ENCODE results near the genes MFSD2A, PPT1, NFYC and CITED4.

GRCh38 chr1:39895165-39895572 lies 6.5 kb downstream of the MYCL start:
- RRBS: no CpG with 5 or more reads among the region's 2 CpGs

- RRBS: 0% methylated on average over 3 of the region's 51 CpGs
These were observed at the start of gene MFSD2A for GRCh38 chr1:39954790-39955297. TSS of gene MFSD2A (plus strand) at chr1:39955145.

GRCh38 chr1:40039576-40040535 lies 673 bp upstream of the CAP1 start:
- RRBS: 3% methylated on average over 10 of the region's 62 CpGs

DNA sequence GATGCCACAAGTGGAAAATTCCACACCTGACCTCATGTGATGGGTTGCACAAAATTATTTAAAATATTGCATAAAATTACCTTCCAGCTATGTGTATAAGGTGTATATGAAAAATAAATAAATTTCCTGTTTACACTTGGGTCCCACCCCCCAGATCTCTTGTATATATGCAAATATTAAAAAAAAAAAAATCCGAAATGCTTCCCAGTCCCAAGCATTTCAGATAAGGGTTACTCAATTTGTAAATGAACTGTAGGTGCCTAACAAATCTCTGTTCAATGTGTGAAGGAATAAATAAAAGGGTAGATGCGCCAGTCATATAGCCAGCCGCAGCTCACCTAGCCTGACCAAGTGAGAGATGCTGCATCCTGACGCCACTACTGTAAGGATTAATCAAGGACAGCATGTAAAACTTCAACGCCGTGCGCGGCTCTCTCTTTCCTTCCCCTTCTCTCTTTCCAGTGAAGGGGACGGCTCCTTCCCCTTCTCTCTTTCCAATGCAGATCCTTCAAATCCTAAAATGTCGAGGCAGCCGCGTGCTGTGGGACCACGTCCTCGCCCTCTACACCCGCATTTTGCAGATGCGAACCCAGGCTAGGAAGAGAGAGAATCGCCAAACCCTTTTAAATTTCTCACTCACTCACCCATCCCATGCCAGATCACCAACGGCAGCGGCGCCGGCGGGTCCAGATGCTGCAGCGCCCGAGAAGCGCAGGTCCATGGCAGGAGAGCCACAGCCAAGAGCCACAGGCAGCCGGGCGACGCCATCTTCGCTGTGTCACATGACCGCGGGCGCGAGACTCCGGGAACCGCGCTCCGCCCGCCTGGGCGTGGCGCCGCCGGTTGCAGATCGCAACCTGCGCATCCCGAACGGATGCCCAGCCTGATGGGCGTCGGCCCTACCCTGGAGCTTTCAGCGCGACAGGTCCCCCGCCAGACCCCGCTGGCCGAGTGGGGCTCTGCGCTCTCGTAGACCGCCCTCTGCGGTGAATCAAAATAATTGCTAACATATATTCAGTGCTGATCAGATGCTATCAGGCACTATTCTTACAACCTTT lies at the start of gene PPT1:
Gene PPT1, minus strand, starts transcription at position 782 of the 1,058 bp plus-strand sequence.
- RRBS: 1% methylated on average over 22 of the region's 57 CpGs

DNA sequence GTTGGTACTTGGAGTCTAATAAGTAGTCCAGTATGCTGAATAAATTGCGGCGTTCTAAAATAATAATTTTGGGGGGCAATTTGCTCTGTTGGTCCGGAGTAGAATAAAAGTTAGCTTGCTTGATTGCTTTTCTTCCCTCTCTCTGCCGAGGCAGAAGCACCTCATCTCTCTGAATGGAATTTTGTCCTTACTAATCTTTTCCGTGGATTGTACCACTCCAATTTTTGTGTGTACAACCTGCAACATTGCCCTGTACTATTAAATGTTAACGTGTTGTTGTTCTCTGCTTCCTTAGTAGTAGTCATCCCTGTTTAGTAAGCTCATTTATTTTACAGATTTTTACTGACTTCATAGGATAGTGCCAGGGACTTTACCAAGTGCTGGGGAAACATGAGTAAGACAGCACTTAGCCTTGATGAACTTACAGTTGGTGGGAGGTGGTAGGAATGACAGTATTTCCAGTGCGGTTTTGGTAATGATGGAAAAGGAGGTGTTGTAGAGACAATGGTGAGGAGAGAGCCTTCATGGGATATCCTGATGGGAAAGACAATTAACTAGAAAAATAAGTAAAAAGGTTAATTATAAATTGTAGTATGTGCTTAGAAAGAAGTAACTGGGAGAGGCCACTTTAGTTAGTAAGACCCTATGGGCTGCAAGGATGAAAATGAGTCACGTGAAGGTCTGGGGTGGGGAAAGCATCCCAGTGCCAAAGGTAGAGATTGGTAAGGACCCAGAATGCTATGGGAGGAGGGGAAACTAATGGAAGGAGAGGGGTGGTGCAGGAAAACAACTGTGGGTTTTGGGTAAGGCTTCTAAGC lies 1.6 kb downstream of the RLF start:
- RRBS: no CpG with 5 or more reads among the region's 8 CpGs

DNA sequence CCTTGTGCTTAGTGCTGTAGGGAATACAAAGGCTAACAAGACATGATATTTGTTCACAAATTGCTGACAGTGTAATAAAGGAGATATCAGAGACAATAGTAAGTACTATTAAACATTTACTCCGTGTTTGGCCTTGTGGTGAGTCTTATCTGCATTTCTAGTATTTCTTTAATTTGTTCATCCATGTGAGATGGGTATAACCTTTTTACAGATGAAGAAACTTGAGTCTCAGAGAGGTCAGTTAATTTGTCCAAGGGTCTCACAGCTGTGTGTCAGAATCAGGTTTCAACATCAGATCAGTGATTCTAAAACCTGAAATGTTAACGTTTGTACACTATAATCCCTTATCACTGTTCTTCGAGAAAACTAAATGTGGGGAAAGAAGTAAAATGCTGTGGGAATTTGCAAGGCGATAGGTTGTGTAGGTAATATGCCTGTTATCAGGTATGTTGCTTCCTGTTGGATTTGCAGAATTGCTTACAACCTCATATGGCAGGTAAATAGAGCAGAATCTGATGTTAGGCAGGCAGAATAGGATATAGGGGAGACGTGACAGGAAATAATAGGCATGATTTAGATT lies 38.2 kb downstream of the RLF start:
- RRBS: no CpG with 5 or more reads among the region's 5 CpGs

- RRBS: no CpG with 5 or more reads among the region's 16 CpGs
These were observed 875 bp upstream of the ZMPSTE24 start for GRCh38 chr1:40257104-40257617.

- RRBS: no CpG with 5 or more reads among the region's 3 CpGs
These were observed 8.6 kb downstream of the SMAP2 start for GRCh38 chr1:40382132-40382579.

DNA sequence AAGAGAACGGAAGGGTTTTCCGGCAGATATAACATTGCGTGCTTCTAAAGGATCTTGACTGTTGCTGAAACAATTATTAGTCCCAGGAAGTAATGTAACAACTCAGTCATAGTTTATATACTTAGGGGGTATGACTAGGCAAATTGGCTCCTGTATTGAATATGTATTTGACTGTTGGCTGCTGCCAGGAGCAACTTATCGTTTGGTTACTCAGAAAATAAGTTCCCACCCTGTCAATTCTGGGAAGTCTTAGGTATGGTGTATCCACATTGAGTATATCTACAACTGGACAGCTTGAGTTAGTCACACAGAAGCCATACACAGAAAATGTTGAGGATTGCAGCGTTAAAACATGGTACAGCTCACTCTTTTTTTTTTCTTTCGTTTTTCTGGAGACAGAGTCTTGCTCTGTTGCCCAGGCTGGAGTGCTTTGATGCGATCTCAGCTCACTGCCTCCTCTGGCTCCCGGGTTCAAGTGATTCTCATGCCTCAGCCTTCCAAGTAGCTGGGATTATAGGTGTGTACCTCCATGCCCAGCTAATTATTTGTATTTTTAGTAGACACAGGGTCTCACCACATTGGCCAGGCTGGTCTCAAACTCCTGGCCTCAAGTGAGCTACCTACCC lies 10.1 kb downstream of the SMAP2 start:
- RRBS: no CpG with 5 or more reads among the region's 8 CpGs

GRCh38 chr1:40477532-40478026 lies 489 bp downstream of the ZFP69 start:
- RRBS: 2% methylated on average over 9 of the region's 27 CpGs

GRCh38 chr1:40662572-40663026 lies 2.9 kb downstream of the RIMS3 start:
- RRBS: no CpG with 5 or more reads among the region's 3 CpGs

- RRBS: no CpG with 5 or more reads among the region's 86 CpGs
These were observed at the start of gene NFYC for GRCh38 chr1:40691053-40692168. TSS of gene NFYC (plus strand) at chr1:40691704.

DNA sequence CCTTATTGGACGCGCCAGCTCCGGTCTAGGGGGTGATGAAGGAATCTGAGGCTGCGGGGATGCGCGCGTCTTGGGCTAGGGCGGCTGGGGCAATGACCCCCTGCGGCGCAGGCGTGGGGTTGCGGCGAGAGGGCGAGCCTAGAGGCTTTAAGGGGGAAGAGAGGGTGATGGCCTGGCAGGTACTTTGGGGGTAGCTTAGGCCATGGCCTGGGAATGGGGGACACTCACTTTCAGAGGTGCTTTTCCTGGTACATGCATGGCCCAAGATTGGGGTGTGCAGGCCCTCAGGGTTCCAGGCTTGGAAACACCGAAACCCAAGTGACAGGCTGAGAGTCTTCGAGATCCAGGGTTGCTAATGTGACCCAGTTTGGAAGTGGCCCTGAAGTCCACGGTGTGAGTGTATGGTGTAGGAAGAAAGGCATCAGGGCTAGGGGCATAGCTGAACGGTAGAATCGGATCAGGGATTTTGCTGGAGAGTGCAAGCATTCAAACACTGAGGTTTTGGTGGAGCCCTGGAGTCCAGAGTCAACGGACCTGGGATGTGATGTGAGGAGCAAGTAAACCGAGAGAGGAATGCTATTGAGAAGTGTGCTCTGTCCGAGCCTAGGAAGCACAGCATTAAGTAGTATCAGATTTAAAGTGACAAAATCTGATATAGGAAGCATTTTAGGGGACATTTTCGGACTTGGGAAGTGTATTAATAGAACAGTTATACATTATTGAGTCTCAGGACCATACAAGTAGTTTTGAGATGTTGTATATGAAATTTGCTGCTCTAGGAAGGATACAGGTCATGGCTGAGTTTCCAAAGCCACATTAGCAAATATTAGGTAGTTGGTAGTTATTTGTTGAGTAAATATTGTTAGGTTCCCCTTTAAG lies 904 bp downstream of the NFYC start:
- RRBS: no CpG with 5 or more reads among the region's 23 CpGs

DNA sequence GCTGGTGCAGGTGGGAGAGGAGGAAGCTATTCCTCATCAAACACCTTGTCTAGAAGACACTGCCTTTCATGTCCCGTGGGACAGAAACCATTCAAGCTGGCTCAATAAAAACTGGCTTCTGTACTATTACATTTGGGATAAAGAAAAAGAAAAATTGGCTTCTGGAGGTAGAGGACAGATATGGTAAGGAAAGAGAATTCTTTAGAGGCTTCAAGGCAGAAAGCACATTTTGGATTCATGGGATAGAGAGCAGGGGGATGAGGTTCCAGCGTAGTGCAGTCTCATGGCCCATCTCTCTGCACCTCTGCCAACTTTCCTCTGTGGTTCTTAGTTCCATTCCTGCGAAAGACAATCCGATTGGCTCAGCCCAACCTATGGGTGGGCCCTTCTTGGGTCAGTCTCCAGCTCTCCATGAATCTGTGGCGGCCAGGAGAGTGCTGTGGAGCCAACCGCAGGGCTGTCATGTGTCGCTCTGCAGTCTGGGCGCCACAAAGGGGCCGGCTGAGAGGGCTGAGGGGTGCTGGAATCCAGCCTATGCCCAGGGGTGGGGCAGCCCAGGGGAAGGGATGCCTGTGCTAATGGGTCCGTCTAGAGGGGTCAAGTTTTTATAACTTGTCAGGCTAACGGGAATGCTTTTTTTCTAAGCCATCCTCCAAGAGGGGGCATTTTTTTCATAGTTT lies 23.1 kb downstream of the KCNQ4 start:
- RRBS: no CpG with 5 or more reads among the region's 11 CpGs

DNA sequence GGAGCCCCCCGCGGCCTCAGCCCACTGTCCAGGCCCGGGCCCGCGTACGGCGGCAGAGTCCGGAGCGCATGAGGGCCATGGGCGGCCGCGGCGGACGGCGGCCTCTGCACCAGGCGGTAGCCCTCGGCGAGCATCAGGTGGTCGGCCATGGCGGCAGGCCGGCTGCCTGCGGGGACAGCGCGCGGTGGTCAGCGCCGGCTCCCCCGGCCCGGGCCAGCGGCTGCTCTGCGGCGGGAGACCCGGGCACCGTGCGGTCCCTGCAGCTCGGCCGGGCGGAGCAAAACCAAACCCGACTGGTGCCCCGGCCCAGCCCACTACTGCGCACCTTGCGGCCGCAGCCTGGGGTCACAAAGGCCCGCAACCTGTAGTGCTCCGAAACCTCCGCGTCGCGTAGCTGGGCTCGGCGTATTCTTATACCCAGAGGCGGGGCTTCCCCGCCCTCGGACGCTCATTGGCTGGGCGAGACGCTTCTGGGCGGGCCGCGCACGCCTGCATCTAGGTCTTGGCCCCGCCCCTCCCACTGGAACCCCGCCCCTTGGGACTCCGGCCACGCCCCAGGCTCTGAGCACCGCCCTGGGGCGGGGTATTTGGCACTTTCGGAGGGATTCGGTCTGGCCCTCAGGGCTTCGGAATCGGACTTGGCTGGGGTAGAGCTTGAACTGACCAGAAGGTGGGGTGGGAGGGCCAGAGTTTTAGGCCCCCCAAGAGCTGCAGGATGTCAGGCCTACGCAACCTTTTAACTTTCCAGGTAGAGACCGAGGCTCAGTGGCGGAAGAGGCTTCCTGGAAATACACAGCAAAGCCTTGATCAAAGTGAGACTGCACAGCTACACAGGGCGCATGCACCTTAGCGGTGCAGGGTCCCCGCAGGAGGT lies at the start of gene CITED4:
Gene CITED4, minus strand, starts transcription at position 385 of the 874 bp plus-strand sequence.
- RRBS: 1% methylated on average over 19 of the region's 77 CpGs

GRCh38 chr1:40914946-40915418 lies 52.8 kb upstream of the CITED4 start:
- RRBS: no CpG with 5 or more reads among the region's 5 CpGs

DNA sequence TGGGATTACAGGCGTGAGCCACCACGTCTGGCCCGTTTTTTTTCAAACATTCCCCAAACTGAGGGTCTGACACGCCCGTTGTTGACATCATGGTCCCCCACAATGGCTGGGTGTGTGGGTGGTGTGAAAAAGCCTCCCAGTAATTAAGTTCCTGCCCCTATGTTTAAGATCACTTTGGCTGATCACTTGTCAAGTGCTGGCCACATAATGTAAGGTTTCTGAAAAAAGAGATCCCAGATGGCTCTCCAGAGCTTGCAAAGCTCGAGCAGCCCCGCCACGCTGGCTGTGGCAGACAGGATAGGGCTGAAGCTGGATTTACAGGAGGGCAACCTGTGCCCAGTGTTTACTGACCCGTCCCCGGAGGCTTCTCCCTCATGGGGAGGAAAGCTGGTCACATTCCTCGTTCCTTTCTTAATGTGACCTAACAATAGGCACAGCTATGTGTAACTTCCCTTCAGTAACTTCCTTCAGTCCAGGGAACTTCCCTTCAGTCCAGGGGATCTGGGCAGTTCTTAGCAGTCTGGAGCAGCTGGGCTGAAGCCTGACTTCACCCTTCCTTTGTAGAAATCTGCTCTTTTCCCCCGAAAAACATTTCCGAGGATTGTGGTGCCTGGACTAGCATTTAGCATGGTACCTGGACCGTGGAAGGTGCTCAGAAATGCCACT lies 7.8 kb downstream of the SLFNL1 start:
- RRBS: no CpG with 5 or more reads among the region's 14 CpGs

GRCh38 chr1:41019767-41020940 lies 1.4 kb downstream of the SLFNL1 start:
- RRBS: 96% methylated on average over 7 of the region's 27 CpGs

GRCh38 chr1:41035095-41035756 lies 13.7 kb upstream of the SLFNL1 start:
- RRBS: no CpG with 5 or more reads among the region's 3 CpGs

DNA sequence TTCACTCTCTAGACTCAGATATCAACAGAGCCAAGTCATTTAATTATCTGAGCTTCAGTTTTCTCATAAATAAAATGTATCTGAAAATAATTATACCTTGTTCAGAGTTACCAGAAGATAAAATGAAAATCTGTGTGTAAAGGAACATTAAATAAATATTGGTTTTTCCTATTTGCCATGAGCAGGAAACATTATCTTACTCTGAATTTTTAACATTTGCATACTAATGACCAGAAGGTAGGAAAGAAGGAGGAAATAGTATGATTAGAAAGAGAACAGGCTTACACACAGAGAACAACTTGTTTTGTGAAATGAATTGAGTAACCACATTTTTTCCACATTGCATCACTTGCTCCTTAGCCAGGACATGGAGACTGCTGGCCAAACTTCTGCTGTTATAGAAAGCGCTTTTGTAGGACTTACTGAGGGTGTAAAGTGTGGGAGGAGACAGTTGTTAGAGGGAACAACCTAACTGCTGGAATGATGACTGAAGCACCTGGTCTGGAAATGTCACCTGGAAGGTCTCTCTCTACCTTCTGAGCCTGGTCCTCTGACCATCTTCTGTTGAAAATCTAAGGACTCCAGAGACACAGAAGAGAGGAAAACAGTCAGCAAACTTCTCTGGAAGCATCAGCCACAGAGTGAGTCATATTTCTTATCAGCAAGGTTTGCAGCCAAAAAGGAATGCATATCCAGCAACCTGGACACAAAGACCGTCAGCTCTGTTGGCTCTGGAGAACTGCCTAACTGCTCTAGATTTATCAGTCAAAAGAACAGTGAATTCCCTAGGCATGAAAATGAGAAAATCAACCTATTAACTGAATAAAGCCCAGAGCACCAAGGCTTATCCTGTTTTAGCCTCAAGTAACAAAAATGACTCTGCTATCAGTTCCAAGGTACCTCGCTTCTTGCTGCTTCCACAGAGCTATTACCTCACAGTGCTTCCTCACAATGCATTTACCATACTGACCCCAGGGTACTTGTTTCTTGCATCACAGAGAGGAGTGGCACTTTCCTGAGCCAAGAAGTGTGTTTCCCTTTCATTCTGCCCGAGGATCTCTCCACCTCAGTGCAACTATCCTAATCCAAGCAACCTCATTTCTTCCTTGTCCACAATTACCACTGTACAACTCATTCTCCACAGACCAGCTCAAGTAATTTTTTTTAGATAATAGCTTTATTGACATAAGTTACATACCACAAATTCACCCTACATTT lies 88.0 kb upstream of the SLFNL1 start:
- RRBS: no CpG with 5 or more reads among the region's 4 CpGs

Measured in cardiac fibroblast (primary cell).